ENCODE data around the gene MTARC2.

- PRO-cap = no peak
These were observed 7.7 kb downstream of the RAB3GAP2 start for GRCh38 chr1:220264652-220264894.

GRCh38 chr1:220360868-220361164 lies 88.6 kb upstream of the RAB3GAP2 start:
- PRO-cap = no peak

DNA sequence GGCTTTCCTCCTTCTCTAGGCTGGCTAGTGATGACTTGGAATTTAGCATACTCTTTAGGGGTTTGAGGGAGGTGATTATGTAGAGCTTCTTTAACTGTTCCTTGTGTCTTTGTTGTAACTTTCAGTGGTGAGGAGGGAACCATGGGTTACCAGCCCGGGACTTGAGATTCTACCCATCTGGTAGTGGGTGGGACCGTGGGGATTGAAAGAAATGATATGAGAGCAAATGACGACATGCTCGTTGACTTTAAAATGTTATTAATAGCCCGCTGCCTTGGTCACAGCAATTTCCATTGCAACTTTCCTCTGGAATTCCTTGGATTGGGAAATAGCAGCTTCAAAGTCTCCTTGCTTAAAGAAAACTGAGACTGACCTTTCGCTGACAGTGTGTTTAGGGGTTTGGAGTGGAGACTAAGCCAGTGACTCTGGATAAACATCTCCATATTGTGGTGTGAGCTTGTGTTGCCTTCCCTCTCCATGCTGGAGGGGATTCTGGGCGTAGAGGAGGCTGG lies 44.3 kb upstream of the MARK1 start:
- PRO-cap = no peak

DNA sequence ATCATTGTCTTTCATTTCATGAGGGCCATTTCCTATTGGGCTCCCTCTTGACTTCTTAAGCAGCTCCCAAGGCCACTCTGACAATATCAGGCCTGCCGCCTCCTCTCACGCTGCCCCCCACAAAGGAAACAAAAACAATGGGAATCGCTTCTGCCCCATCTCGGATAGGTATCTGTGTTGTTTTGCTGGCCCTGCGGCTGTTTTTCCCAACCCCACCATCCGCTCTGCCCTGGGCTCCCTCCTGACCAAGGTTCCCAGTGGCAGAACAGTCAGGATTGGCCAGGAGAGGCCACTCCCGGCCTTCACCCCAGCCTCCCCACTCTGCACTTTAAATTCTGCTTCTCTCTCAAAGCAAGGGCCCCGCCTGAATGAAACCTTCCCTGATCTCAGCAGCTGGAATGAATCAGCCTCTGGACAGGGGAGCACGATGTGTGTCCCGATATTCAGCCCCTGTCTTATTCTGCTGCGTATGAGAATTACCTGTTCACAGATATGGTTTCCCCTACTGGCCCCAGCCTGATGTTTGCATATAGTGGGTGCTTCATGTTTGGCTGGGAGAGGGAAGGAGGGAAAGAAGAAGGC lies 16.3 kb downstream of the C1orf115 start:
- PRO-cap = bidirectional peak, plus-strand start at position 342 of the sequence, minus-strand start at position 226 of the sequence

DNA sequence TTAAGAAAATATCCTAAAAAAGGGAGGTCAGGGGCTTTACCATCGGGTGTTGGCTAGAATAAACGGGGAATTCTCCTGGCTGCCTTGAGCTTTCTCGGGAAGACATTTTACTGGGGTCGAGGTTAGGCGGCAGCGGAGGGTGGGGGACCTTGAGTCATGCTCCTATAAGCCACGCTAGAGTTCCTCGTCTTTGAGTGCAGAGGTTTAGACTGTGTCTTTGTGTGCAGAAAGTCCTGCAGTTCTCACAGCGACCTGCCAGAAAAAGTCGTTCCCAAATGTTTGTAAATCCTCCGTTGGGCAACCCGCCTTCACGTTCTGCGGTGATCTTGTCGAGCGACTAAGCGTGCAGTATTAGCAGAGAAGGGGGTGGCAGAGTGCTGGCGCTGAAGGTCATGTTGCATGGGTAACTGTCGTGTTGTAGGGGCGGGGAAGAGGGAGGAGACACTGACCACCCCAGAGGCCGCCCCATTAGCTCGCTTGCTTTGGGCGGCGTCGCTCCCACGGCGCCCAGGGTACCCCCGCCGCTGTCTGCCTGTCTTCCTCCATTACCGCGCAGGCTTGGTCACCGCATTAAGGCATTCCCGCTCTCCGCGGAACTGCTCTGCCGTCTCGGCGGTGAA lies at the start of gene MTARC2:
Gene MTARC2 (plus strand): TSS at position 544 of the 620 bp plus-strand sequence.
- PRO-cap = bidirectional peak, plus-strand start at position 545 of the sequence, minus-strand start at position 364 of the sequence

DNA sequence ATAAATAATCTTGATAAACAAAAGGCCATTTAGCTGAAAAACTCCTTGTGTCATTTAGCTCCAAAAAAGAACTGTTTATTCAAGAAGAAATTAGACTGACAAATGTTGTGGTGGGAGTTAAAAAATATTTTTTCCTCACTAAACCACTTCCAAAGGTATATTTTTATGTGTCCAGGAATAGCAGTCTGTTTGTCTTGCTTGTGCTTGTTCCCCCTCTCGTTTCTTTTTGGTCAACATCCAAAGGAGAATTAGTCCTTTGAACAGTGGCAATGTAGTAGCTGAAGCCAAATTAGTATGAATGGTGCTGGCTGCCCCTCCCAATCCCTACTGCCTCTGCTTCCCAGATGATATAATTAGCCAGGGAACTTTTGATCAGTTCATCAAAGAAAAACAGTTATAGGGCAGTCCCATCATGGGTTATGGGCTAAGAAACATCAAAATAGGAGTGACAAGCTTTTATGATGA lies 238.9 kb downstream of the HLX start:
- PRO-cap = no peak

DNA sequence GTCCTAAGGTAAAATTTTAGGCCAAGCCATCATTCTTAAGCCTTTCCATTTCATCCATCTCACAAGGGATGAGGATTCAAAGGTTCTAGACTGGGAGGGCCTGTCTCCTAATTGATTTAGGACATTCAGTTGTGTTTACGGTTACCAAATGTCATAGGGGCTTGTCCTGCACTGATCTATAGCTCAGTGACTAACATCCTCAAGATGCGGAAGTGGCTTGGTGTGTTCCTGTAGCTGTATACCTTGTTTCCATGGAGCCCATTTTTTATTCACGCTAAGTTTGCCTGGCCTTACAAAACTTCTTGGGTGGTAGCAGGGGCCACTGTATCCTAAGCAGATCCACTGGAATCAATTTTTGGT lies 52.7 kb downstream of the DUSP10 start:
- PRO-cap = no peak

- PRO-cap = no peak
These were observed 29.6 kb downstream of the DUSP10 start for GRCh38 chr1:221712159-221712761.

- PRO-cap = no peak
These were observed 26.3 kb downstream of the DUSP10 start for GRCh38 chr1:221715603-221715901.

- PRO-cap = bidirectional peak, plus-strand start at chr1:221743022, minus-strand start at chr1:221742923; unidirectional peak, minus-strand start at chr1:221743433
These were observed 1.0 kb upstream of the DUSP10 start for GRCh38 chr1:221742578-221743639.

GRCh38 chr1:221743640-221744248 lies 1.9 kb upstream of the DUSP10 start:
- PRO-cap = no peak

- PRO-cap = no peak
These were observed 35.8 kb upstream of the DUSP10 start for GRCh38 chr1:221777571-221778124.

GRCh38 chr1:221839638-221840270 lies 97.9 kb upstream of the DUSP10 start:
- PRO-cap = no peak

DNA sequence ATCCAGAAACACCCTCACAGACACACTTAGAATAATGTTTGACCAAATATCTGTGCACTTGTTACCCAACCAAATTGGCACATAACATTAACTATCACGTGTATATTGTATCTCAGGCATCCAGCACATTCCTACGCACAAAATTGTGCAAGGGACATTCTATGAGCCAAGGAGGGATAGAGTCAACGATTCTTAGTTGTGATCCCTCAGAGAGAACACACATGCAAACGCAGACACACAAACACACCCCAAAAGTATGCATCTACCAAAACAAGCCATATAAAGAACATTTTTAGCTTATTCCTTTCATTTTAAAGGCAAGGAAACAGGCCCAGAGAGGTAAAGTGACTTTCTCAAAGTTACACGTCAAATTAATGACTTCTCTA lies 195.7 kb upstream of the DUSP10 start:
- PRO-cap = no peak

- PRO-cap = no peak
These were observed 284.4 kb upstream of the DUSP10 start for GRCh38 chr1:222026285-222026782.

- PRO-cap = no peak
These were observed 26.7 kb downstream of the HHIPL2 start for GRCh38 chr1:222521238-222521640.

DNA sequence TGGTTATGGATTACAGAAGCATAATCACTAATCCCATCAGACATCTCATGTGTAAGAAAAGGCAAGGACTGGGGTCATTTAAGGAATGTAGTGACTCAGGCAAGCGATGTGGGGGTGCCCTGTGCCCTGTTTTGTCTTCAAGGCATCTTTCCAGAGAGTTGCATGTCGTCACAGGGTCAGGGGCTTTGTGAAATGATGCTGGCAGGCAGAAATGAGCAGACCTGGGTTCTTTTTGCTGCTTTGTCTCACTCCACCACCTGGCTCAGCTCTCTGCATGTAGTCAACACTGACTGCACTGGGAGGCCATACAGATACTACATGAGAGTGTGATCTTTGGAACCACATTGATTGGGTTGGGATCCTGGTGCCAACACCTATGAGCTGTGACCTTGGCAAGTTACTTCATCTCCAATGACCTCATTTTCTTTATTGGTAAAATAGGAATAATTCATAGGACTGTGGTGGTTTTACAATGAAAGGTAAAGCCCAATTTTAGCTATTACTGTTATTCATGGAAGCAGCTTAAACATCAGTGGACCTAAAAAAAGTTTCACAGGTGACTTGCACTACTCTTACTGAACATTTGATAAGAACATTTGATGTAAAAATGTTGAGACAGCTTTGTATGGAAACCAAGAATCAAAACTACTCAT lies 8.3 kb upstream of the HHIPL2 start:
- PRO-cap = no peak

DNA sequence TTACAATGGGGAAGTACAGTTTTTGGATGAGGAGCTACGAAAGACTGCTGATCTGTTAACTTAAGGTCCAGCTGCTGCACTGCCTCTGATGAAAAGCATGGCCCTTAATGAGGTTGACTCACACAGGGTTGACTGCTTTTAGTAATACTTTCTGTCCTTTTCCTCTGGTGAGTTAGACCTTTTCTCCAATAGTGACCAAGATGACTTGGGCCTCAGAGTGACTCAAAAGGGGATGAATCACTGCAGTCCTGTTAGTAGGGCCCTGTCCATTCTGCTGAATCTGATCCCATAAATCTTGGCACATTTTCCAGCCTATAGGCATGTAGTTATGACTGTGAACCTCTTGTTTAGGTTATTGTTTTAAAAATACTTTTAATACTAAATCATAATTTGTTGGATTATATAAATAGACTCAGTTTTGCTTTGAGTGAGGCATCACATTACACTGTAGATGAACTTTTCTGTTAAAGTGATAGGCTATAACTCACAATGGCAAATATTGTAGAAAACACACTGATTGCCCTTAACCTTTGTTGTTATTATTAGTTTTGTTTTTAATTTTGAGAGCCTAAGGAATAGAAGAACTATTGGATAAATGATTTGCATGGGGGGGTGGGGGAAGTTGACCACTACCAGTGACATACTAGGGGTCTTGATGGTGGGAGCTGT lies 2.8 kb downstream of the DISP1 start:
- PRO-cap = no peak

DNA sequence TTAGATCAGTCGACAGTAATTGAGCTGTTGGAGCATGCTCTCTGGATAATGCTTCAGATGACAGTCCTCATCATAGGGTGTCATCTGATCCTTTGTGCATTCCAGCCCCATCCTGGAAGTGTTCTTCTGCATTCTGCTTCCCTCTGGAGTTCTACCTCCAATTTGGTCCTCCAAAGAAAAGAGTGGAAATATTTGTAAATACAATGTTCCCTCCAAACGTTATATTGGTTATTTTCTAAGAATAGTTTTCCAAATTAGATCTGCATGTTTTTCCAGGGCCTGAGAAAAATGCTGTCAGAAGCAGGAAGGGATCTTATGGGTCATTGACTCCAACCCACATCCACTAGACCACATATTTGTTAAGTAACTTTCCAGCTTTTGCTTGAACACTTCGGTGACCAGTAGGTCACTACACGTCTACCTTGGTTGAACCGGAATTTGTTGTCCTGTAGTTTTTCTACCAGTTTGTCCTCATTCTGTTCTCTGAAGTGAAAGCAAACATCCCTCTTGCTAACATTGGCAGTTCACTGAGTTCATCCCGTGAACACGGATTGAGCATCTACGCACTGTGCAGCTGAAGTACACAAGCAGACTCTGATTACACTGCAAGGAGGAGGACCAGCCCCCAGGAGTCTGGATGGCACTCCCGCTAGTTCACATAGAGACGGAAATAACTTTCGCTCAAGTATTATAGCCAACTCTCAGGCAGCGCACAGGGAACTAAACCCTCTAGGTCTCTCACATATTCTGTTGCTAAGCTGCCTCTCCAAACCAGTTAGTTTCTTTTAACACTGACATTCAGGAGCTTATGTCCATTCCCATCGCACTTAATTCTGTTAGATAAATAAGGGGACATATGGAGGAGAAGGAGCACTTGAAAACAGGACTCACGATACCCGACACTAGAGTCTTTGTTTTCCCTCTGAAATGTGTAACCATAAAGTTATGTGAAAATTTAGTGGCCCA lies 135.8 kb downstream of the TLR5 start:
- PRO-cap = no peak

DNA sequence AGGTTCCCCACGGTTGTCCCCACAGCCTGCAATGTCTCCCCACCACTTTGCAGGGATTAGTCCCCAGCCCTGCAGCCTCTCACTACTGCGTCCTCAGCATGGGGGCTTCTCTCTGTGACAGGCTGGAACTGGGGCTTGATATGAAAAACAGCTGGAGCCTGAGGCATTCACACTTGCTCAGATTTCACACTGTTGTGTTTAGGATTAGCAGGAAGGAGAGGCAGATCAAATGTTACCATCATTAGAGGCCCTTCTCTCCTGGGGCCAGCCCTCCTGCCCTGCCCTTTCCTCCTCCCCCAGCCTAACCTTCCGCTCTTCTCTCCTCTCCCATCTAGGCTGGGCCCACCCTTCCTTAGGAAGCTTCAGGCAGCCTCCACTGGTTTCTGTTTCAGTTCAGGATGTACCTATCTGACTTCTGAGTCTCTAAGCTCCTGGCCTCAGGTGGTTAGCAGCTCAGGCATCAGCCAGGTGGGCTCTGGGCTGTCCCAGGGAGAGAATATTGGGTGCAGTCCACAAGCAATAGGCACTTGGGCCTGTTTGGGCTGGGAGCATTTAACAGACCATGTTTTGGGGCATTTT lies 119.9 kb downstream of the TLR5 start:
- PRO-cap = no peak

All from duodenum (tissue), 1 donor.